Gastroesophageal sphincter (tissue), 4 donors: ENCODE measurements around the genes HACD3 and DIS3L.

DNA sequence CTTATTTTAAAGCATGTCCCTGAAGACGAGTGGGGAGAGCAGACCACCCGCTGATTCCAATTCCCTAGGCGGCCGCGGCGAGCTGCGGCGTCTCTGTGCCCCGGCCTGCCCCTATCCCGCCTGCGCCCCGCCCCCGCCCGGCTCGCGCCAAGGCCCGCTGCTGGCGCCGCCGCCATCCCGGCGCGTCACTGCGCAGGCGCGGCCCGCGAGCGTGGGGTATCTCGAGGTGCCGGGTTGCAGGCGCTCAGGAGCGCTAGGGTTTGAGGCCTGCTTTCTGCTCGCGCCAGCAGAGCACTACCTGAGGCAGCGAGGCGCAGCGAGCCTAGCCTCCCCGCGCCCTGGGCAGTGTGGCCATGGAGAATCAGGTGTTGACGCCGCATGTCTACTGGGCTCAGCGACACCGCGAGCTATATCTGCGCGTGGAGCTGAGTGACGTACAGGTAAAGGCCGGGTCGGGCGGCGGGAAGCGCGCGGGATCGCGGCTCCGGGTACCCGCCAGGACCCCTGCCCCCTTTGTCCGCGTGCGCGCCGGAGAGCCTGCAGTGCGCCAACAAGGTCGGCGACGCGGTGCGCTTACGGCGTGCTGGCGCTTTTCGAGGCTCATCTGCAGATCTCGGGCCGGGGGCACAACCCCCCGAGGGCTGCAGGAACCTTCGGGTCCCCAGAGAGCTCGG is at the start of gene HACD3:
Gene HACD3, plus strand, starts transcription at position 185 of the 674 bp plus-strand sequence.
- PRO-cap = bidirectional peak, plus-strand start at position 208 of the sequence, minus-strand start at position 97 of the sequence; unidirectional peak, plus-strand start at position 439 of the sequence
- RAMPAGE, long total RNA, 4 experiments = start-site peak on the plus strand in 4 of 4 experiments, centred at positions 211 to 233 of the sequence, 95 to 783 reads per replicate

DNA sequence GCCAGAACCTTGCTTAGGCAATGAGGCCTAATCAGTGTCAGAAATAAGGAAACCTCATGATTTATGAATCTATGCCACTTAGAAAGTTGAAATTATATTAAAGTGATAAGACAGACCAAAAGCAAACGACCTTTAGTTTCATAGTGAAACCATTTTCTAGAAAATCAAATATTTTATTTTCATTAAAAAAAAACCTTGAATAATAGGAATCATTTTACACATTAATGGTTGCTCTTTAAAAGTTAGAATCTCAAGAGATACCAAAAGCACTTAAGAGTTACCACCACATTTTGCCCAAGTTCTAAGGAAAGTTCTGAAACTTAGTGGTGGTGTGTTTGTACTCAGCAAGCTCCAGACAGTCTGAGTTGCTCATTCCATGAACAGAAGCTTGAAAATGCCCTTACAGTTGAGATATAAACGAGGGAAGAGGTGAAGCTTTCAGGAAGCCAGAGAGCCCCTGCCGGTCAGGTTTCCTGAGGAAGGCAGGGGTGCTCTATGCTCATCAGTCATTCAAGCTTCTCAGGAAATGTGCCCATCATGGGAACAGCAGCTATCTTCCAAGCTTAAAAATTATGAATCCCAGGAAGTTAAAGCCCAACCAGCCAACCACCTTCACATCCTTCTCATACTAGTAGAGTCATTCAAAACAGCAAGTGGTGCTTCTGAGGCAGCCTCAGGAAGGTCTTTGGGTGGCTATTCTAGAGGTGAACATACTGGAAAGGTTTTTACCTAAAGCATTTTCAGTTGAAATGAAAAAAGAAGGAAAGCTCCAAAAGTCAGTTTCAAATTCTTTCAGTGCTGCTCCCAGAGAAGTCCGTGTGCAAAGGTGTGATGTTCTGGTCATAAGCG is 32.1 kb downstream of the INTS14 start:
- PRO-cap = no peak
- RAMPAGE, long total RNA, 4 experiments = no peak in any of the 4 experiments

DNA sequence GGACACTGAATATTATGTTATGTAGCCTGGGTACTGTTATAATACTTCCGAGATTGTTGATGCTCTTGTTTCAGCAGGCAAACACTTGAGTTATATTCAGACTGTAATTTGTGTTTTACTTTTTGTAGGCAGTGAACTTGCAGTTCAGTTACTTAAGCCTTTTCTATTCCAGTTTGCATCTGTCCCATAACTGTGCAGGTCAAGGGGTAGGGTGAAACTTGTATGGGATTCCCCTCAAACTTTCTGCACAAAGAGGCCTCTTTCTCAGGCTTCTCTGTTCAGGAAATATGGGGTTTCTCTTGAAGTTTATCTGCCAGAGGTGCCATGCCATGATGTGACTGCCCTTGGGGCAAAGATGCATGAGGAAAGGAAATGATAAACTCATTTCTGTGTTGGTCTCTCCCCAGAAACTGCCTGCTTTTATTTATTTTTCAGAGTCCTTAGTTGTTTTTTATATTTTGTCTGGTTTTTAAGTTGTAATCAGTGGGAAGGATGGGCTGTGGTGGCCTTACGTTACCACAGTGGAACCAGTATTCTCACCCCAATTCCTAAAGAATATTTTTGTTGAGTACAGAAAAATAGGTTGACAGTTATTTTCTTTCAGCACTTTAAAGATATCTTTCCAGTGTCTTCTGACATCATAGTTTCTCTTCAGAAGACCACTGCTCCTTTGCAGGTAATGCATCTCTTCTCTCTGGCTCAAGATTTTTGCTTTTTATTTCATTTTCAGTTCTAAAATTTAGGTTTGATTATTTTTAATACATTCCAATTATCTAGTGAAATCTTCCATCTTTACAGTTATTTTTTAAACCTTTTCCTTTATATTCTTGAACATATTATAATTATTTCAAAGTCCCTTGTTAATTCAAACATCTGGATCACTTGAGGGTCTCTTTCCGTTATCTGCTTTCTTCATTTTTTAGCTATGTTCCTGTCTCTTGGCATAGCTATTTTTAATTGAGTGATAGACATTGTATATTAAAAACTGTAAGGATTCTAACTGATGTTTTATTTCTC is 67.0 kb downstream of the SLC24A1 start:
- PRO-cap = no peak
- RAMPAGE, long total RNA, 4 experiments = no peak in any of the 4 experiments

- PRO-cap = no peak
- RAMPAGE, long total RNA, 4 experiments = no peak in any of the 4 experiments
Observed at GRCh38 chr15:65733647-65734245, 58.3 kb downstream of the DENND4A start.

GRCh38 chr15:65783842-65784393 is 8.2 kb downstream of the DENND4A start:
- PRO-cap = no peak
- RAMPAGE, long total RNA, 4 experiments = no peak in any of the 4 experiments

DNA sequence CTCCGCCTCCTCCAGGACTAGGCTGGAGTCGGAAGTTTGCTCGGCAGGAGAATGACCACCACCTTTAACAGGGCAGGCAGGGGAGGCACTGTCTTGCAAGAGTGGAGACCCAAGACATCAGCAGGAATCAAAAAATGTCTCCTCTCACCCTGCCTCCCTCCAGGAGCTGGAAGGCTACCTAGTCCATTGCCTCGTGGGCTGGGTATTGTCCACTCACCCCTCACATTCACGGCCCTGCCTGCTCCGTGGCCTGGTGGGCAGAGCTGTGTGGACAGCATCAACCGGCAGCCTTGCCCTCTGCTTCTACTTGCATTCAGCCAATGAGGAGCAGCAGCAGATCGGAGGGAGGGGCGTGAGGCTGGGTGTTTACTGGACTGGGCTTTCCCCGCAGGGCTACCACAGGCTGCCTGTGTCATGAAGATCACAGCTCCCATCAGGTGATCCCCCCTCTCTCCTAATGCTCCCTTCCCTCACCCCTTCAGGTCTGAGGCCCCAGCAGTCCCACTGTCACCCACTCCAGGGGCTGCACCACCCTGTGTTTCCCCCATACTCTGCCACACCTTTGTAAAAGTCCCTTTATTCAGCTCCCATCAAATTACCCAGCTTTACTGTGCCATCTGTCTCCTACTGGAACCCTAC is 81.3 kb downstream of the MEGF11 start:
- PRO-cap = no peak
- RAMPAGE, long total RNA, 4 experiments = no peak in any of the 4 experiments

DNA sequence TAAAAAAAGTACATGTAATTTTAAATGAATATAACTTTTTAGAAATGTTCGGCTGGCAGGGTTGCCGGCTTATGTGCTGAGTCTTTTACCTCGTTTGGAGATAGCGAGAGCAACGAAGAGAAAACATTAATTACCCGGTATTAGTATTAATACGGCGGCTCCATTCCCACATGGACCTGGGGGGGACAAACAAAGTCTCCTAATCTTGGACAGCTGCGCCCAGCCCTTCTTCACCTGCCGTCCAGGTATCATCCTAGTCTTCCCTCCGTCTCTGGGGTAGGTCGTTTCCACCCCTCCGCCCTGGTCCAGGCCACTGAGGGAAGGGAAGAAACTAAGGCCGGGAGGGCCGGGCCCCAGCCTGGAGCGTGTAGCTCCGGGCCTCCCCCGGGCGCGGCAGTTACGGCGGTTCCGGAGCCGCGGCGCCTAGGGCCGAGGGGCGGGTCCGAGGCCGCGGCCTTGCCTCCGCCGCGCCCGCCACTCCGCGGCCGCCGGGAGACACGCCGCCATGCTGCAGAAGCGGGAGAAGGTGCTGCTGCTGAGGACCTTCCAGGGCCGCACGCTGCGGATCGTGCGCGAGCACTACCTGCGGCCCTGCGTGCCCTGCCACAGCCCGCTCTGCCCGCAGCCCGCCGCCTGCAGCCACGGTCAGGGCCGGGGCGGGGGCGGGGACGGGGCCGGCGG is at the start of gene DIS3L:
Gene DIS3L, plus strand, starts transcription at position 477 of the 681 bp plus-strand sequence.
- PRO-cap = bidirectional peak, plus-strand start at position 488 of the sequence, minus-strand start at position 399 of the sequence; bidirectional peak, plus-strand start outside the sequence, minus-strand start at position 617 of the sequence
- RAMPAGE, long total RNA, 4 experiments = start-site peak on the plus strand in 4 of 4 experiments, centred at positions 473 to 512 of the sequence, 28 to 494 reads per replicate

- PRO-cap = no peak
- RAMPAGE, long total RNA, 4 experiments = no peak in any of the 4 experiments
Observed at GRCh38 chr15:66434776-66435564, 48.3 kb downstream of the MAP2K1 start.

DNA sequence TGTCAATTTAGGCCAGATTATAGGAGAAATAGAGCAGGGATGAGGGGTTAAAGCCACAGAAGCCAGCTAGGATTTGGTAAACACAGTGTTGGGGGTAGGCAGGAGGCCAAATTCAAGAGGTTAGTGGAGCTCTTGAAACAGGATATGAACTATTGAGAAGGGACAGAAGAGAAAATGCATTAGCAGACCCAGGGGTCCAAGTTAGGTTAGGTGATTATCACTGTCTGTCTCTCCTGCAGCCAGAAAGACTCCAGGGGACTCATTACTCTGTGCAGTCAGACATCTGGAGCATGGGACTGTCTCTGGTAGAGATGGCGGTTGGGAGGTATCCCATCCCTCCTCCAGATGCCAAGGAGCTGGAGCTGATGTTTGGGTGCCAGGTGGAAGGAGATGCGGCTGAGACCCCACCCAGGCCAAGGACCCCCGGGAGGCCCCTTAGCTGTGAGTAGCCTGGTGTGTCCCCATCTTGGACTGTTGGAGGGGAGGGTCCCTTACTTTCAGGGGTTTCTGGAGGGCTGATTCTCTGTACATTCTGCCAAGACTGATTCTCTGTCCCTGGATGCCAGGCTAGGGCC is 12.7 kb downstream of the SNAPC5 start:
- PRO-cap = no peak
- RAMPAGE, long total RNA, 4 experiments = no peak in any of the 4 experiments

GRCh38 chr15:66488124-66488802 is 9.3 kb downstream of the SNAPC5 start:
- PRO-cap = no peak
- RAMPAGE, long total RNA, 4 experiments = no peak in any of the 4 experiments

- PRO-cap = unidirectional peak, minus-strand start at chr15:66655152
- RAMPAGE, long total RNA, 4 experiments = no peak in any of the 4 experiments
Observed at GRCh38 chr15:66654286-66655680, 47.3 kb upstream of the SMAD6 start.

GRCh38 chr15:66656733-66657462 is 45.1 kb upstream of the SMAD6 start:
- PRO-cap = no peak
- RAMPAGE, long total RNA, 4 experiments = no peak in any of the 4 experiments

DNA sequence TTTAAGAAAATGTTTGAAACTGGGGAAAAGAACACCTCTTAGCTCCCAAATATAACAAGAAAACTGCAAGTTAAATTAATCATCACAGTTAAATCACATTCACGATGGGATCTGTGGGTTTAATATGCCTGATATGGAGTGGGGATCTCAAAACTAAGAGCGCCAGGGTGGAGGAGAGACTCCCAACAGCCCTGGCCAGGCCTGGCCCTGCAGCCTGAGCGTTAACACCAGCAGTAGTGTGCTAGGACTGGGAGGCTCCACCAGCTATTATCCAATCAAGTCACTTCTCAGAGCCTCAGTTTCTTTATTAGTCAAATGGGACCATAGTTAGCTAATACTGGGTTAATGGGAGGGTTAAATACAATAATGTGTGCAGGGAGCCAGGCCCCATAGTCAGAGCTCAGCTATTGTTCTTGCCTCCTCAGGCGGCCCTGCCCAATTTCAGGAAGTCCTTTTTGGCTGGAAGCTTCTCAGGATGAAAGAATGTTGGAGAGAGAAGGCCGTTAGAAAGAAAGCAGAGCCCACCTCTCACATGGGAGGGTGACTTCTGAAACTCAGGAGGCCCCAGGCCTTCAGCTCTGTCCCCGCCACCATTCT is 39.6 kb upstream of the SMAD6 start:
- PRO-cap = no peak
- RAMPAGE, long total RNA, 4 experiments = no peak in any of the 4 experiments

- PRO-cap = no peak
- RAMPAGE, long total RNA, 4 experiments = no peak in any of the 4 experiments
Observed at GRCh38 chr15:66679658-66680301, 22.3 kb upstream of the SMAD6 start.

DNA sequence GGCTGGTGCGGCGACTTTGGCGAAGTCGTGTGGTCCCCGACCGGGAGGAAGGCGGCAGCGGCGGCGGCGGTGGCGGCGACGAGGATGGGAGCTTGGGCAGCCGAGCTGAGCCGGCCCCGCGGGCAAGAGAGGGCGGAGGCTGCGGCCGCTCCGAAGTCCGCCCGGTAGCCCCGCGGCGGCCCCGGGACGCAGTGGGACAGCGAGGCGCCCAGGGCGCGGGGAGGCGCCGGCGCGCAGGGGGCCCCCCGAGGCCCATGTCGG is 1.2 kb downstream of the SMAD6 start:
- PRO-cap = no peak
- RAMPAGE, long total RNA, 4 experiments = no peak in any of the 4 experiments

DNA sequence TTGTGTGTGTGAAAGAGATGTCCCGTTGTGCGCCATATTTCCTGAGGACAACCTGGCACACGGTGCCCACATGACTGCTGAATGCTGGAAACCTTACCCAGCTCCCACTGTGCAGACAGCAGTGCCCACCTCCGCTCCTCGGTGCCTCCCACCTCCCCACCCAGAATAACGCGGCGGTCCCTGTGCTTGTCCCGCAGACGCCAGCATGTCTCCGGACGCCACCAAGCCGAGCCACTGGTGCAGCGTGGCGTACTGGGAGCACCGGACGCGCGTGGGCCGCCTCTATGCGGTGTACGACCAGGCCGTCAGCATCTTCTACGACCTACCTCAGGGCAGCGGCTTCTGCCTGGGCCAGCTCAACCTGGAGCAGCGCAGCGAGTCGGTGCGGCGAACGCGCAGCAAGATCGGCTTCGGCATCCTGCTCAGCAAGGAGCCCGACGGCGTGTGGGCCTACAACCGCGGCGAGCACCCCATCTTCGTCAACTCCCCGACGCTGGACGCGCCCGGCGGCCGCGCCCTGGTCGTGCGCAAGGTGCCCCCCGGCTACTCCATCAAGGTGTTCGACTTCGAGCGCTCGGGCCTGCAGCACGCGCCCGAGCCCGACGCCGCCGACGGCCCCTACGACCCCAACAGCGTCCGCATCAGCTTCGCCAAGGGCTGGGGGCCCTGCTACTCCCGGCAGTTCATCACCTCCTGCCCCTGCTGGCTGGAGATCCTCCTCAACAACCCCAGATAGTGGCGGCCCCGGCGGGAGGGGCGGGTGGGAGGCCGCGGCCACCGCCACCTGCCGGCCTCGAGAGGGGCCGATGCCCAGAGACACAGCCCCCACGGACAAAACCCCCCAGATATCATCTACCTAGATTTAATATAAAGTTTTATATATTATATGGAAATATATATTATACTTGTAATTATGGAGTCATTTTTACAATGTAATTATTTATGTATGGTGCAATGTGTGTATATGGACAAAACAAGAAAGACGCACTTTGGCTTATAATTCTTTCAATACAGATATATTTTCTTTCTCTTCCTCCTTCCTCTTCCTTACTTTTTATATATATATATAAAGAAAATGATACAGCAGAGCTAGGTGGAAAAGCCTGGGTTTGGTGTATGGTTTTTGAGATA is 79.1 kb downstream of the SMAD6 start:
- PRO-cap = no peak
- RAMPAGE, long total RNA, 4 experiments = no peak in any of the 4 experiments

DNA sequence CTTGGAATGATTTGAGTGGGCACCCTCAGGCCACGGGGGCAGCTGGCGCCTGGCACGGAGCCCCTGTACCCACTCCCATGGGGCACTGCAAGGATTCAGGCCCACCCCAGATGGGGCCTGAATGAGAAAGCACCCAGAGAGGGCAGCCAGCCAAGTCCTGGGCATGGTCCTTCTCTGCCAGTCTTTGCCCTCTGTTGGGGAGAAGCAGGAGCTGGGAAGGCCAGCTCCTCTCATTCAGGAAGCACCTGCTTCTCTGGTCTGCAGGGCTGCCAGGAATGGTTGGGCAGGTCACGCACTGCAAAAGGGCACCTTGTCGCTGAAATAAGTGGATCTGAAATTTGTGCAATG is 148.5 kb downstream of the SMAD6 start:
- PRO-cap = no peak
- RAMPAGE, long total RNA, 4 experiments = no peak in any of the 4 experiments

- PRO-cap = no peak
- RAMPAGE, long total RNA, 4 experiments = no peak in any of the 4 experiments
Observed at GRCh38 chr15:66865939-66866723, 164.1 kb downstream of the SMAD6 start.

DNA sequence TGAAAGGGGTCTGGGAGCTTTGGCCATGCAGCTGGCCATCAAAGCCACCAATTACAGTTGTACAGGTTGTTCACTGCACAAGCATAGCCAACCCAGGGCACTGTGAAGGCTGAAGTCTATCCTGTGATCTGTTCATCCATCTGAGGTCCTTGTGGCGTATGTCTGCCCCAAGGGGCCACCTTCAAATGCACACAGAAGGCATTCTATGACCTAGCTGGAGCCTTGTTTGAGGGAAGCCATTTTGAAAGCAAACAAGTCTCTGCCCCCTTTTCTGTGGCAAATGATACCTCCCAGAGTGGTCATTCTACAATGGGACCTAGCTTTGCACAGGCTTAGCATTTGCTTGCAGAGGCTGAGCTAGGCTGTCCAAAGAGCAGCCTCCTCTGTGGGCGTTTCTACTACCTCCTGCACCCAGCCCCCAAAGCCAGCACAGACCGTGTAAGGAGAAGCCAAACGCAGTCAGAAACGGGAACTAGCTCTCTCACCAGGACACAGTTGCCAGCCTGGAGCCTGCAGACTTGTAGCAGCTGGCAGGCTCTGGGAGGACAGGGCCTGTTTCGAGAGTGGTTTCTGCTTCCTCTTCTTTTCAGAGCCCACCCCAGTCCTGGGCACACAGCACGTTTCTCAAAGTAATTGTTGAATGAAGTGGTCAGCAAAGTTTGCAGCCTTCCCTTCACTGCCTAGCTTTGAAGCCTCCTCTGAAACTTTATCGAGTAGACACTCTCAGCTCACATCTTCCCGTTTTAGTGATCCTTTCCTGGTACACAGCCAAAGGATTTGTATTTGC is 157.3 kb upstream of the SMAD3 start:
- PRO-cap = unidirectional peak, plus-strand start at position 492 of the sequence
- RAMPAGE, long total RNA, 4 experiments = start-site peak on the plus strand in 1 of 4 experiments, centred at position 145 of the sequence, 7 reads per replicate

GRCh38 chr15:67032879-67033386 is 32.5 kb upstream of the SMAD3 start:
- PRO-cap = no peak
- RAMPAGE, long total RNA, 4 experiments = no peak in any of the 4 experiments